Thoracic aorta endothelial cell (primary cell): ENCODE data around the genes ADCY3, DNAJC27 and ASXL2.

DNA sequence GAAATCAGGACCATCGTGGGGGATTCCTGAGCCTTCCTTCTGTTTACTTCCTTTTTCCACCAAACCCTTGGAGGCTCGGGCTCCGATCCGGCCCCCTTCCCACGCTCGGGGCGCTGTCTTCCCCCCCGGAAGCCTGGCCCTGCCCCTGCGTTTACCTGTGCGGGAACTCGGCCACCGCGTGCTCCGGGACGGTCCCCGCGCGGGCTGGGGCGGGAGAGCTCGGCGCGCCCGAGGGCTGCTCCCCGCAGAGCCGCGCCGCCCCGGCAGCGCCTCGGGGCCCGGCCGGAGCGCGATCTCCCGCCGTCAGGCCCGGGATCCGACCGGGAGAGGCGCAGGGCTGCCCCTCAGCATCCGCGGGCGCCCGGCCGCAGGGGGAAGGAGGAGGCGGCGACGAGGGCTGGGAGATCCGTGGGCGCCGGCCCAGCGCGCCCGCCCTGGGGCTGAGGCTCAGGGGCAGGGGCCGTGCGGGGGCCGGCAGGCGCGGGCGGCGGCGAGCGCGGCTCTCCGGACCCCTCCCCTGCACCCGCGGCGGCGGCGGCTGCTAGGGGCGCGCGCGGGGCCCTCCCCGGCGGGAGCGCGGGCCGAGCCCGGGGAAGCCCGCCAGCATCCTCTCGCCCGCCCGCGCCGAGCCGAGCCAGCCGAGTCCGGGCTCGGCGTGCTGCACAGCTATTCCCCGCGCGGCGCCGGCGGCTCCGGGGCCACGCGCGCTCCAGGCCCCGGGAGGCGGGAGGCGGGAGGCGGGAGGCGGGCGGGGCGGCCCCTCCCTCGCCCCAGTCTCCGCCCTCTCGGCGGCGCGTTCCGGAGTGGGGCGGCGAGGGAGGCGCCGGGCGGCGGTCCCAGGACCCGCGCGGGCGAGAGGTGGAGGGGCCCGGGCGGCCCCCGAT lies at the start of gene ADCY3:
Gene ADCY3, minus strand, starts transcription at position 710 of the 884 bp plus-strand sequence.
- CAGE, long polyA plus RNA = no peak

DNA sequence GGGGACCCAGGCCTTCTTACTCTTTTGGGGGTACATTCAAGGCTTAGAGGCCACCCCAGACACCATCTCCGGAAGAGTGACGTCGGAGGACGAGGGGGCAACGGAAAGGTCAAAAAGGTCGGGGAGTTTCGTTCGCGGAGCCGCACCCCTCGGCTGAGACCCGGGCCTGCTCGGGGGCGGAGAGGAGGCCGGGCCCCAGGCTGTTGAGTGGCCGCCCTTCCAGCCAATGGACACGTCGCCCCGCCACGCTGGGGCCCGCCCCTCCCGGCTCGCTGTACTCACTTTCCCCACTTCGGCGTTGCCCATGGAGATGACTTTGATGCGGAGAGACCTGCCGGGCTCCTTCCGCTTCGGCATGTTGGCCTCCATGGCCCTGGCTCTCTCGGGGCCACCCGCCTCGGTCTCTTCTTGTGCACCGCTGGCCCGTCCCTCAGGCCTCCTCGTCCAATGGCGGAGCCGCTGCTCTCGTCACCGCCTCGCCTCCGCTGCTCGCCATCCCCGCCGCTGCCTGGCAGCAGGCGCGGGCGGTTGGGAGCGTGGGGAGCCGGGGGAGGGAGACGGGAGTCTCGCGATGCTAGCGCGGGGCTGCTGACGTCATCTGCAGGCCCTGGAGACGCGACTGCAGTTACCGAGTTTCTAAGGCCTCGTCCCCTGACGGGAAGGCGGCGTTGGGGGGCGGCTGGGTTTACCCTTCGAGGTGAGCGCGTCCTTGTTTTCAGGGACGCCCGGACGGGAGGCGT lies at the start of gene DNAJC27:
Gene DNAJC27, minus strand, starts transcription at position 420 of the 740 bp plus-strand sequence.
- CAGE, long polyA plus RNA = no peak

DNA sequence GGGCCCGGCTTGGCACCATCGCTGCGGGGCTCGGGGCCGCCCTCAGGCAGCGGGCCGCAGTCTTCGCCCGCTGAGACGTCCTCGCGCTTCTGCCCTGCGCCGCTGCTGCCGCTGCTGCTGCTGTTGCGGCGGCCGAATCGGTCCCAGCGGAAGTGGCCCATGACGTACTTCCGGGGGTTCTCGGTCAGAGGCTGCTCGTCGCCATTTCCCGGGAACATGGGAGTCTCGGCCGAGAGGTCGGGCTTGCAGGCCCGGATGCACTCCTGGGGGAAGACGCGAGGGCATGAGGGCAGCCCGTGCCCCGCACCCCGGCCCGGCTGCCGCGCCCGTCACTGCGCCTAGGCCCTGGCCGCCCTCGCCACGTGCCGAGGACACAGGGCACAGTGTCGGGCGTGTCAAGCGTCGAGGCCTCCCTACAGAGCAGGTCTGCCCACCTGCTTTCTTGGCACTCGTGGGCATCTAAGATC lies 6.9 kb downstream of the POMC start:
- CAGE, long polyA plus RNA = no peak

GRCh38 chr2:25618482-25619223 lies 54.7 kb downstream of the DTNB start:
- CAGE, long polyA plus RNA = no peak

DNA sequence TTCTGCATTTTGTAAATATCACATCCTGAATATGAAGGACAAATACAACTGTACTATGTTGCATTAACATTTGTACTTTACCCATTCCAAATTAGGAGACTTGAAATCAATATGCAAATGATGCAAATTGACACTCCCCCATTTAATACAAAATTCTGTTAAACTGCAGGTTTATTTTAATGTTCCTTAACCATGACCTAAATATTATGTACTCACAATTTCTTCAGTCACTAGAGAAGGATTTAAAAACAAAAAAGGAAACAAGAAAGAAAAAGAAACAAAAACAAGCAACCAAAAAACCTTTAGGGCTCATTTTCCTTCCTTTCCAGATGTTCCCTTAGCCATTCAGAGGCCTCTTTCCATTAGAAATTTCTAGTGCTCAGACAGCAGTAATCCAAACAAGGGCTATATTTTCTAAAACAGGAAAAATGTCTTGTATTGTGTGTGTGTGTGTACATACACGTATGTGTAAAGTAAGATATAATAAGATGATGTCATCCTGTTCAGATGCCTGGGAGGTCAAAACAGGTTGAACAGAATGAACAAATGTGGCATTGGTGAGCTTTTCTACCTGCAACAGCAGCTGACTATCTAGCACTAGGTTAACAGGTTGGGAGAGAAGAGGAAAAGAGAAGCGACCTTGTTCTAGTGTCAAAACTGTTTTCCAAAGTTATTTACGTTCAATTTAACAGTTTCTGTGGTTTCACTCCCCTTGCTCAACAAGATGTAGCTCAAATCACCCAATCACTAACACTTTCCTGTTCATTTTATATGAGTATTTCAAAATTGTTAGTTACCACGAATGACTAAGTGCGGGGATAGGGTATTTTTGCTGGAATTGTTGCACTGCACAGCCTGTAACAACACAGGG lies 67.2 kb upstream of the DTNB start:
- CAGE, long polyA plus RNA = no peak

GRCh38 chr2:25749825-25750649 lies 76.7 kb upstream of the DTNB start:
- CAGE, long polyA plus RNA = no peak

GRCh38 chr2:25790557-25790802 lies 87.8 kb downstream of the ASXL2 start:
- CAGE, long polyA plus RNA = no peak

DNA sequence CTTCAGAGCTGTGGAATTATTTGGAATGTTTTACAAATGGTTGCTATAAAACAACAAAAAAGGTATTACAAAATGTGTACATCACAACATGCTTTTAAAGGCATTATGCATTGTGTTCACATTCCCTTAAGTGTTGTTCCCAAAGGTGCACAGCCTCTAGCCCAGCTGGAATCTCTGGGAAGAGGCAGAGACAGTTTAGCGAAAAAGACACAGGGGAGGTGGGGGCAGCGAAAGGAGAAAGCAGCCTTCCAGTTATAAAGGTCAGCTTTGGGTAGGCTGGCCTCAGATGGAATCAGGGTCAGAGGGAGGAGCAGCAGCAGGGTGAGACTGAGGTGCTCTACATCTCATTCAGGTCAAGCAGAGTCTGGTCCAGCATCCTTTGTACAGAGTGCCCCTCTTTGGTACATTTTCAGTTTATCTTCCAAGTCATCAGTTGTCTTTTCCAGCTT lies 68.7 kb downstream of the ASXL2 start:
- CAGE, long polyA plus RNA = no peak

GRCh38 chr2:25822109-25823059 lies 55.9 kb downstream of the ASXL2 start:
- CAGE, long polyA plus RNA = no peak

DNA sequence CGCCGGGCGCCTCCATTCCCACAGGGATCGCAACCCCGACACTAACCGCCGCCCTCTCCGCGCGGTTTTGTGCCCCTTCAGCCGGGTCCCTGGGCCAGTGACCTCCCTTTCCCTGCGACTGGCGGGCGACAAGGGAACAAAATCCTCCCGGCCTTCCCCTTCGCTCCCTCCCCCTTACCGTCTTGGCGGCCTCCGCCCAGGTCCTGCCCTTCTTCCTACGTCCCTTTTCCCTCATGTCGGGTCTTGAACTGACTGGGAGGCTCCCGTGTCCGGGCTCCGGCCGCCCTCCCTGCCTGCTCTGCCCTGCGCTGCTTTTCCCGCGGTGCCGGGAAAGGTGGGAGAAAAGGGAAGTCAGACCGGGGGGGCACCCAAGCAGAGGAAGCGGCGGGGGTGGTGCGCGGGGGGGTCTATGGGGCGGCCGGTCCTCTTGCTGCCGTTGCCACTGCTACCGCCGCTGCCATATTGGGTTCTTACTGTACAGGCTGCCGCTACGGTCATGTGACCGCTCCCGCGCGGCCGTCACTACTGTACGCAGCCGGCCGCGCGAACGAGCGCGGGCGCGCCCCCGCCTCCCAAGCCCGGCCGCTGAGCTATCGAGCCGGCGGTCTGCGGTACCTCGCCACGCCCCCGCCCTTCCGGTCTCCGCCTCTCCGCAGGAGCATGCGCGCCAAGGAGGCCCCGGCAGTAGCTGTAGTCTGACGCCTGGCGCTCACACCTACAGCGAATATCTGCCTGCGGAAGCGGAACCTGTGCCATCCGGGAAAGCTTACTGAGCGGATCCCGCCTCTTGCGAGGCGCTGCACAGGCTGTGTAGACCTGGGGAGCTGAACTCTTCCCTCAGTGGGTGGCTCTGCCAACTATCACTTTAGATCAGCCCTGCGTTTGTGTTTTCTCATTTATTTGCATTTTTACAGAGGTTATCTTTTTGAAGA lies at the start of gene ASXL2:
Gene ASXL2, minus strand, starts transcription at position 500 of the 932 bp plus-strand sequence.
- CAGE, long polyA plus RNA = no peak

GRCh38 chr2:26032926-26033924 lies 659 bp upstream of the RAB10 start:
- CAGE, long polyA plus RNA = no peak

GRCh38 chr2:26057007-26057878 lies 23.4 kb downstream of the RAB10 start:
- CAGE, long polyA plus RNA = no peak

- CAGE, long polyA plus RNA = no peak
Measured at GRCh38 chr2:26073188-26074272, 39.6 kb downstream of the RAB10 start.

DNA sequence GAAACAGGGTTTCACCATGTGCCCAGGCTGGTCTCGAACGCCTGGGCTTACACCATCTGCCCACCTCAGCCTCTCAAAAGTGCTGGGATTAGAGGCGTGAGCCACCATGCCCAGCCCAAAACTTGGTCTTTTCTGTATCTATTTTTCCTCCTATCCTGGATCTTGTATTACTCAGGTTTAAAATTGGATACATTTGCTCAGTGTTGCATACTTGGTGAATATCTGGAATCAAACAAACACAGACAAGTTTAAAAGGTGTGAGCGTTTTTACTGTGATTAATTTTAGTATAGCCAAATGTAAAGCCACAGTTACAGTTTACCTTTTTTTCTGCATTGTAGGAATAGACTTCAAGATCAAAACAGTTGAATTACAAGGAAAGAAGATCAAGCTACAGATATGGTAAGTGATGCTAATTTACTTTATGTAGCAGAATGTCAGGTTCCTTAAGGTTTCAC lies 64.5 kb downstream of the RAB10 start:
- CAGE, long polyA plus RNA = no peak

DNA sequence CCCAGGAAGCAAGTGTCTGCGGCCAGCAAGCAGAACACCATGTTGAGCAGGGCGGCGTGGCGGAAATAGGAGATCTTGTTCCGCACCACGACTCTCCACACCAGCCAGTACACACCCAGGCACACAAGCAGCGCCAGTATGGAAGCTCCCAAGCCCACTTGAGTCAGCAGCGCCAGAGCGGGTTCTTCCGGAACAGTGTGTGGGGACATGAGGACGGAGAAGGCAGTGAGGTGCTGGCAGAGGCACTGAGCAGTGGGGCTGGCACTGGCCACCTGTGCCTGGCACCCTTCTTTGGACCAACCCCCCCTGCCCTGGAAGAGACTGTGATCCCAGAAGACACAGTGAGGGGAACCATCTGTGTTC lies 34.7 kb upstream of the SELENOI start:
- CAGE, long polyA plus RNA = no peak

- CAGE, long polyA plus RNA = no peak
Measured at GRCh38 chr2:26339629-26340197, 6.2 kb upstream of the SELENOI start.

DNA sequence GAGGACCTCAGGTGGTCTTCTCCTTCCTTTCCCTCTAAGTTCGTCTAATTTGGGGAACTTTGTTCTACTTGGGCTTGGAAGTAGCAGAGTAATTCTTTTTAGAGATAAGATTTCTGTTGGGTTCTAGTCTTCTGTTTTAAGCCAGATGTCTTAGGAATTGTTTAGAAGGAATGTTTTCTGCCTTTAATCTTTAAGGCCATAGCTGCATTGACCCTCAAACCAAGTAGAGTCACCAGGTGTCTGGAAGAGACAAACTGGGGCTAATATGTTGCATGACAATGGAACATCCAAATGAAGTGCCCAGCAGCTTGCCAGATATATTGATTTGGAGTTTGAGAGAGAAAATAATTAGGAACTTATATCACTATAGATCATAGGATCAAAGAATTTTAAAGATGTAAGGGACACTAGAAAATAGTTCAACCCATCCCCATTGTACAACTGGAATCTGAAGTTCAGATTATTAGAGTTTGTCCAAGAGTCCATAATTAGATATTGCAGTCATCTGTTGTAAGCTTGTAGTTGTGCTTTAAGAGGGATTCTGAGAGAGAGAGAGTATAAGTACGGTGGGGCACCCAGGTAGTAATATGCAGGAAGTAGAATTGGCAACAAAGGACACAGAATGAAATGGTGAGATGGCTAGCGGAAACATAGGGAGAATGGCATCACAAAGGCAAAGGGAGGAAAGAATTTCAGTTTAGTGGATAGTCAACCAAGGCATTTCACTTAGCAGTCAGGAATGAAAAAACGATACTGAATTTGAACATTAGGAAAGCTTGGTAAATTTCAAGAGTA lies 19.8 kb upstream of the DRC1 start:
- CAGE, long polyA plus RNA = no peak

GRCh38 chr2:26562825-26563501 lies 576 bp downstream of the FAM166C start:
- CAGE, long polyA plus RNA = no peak

GRCh38 chr2:26598684-26599344 lies 36.4 kb downstream of the FAM166C start:
- CAGE, long polyA plus RNA = no peak

DNA sequence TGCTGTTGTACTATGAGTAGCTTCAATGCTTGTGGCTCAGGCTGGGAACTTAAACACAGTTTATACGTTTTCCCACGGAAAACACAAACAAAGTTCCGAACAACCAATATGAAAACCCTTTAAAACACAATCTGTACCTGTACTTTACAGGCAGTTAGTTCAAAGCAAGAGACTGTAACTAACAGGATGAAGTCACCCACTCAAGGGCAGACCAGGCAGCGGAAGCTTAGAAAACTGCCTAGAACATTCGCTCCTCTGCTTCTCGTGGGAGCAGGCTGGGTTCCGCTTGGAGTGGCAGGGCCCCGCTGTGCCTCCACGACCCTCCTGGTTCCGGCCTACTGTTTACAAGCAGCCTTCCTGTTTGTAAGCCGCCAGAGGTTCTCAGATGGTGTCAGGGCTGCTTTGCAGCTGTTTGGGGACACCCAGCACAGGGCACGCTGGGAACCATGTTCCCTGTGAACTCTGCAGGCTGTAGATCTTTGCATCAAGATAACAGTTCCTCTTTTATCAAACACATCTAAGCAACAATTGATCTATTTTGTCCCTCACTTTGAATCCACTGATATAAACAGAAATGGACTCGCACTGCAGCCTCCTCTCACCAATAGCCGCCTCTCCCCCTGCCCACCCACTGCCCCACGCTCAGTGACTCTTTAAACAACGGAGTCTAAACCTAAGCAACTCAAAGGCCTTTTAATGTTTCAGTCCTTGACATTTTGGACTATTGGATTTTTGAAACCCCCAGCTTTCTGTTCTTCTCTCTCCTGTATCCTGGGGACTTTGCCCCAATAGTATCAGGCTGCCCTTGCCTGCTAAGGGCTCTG lies 31.2 kb downstream of the CIB4 start:
- CAGE, long polyA plus RNA = no peak